Airway epithelial cell (primary cell): ENCODE measurements around a stretch of chr12.

DNA sequence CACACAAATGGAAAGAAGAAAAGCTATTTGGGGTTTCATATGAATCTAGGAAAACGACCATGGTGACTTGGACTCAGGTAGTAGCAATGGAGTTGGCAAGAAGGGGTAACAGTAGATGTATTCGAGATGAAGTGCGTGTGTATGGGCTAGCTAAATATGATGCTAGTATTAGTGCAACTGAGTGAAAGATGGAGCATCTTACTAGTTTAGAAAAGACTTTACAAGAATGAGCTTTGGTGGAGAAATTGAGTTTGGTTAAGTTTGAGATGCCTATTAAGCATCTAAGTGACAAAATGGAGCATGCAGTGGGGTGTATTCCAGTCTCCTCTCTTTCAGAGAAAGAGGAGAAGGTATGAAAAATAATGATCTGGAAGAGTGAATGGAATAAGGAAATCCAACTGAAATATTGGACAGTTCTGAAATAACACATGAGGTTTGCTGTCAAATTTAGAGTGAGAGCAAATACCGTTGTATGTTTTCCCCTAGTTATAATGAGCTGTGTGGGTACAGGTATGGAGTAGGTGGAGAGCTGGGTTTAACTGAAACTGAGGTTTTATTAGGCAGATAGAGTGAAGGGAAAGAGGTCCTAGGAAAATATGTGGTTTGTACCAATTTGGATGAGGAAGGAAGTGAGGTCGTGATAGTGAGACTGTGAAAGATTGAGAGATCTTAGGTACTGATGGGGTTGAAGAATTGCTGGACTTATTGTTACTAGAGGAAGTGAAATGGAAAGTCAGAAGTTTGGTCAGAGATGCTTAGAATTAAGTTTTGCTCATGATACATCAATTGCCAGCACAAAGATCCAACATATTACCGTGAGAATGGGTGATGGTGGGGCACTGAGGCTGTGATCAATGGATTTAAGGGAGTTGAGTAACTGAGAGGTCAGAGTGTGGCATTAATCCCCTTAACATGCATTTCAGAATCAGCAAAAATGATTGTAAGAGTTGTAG is 96.1 kb downstream of the AEBP2 start:
- RAMPAGE, long total RNA = no peak

DNA sequence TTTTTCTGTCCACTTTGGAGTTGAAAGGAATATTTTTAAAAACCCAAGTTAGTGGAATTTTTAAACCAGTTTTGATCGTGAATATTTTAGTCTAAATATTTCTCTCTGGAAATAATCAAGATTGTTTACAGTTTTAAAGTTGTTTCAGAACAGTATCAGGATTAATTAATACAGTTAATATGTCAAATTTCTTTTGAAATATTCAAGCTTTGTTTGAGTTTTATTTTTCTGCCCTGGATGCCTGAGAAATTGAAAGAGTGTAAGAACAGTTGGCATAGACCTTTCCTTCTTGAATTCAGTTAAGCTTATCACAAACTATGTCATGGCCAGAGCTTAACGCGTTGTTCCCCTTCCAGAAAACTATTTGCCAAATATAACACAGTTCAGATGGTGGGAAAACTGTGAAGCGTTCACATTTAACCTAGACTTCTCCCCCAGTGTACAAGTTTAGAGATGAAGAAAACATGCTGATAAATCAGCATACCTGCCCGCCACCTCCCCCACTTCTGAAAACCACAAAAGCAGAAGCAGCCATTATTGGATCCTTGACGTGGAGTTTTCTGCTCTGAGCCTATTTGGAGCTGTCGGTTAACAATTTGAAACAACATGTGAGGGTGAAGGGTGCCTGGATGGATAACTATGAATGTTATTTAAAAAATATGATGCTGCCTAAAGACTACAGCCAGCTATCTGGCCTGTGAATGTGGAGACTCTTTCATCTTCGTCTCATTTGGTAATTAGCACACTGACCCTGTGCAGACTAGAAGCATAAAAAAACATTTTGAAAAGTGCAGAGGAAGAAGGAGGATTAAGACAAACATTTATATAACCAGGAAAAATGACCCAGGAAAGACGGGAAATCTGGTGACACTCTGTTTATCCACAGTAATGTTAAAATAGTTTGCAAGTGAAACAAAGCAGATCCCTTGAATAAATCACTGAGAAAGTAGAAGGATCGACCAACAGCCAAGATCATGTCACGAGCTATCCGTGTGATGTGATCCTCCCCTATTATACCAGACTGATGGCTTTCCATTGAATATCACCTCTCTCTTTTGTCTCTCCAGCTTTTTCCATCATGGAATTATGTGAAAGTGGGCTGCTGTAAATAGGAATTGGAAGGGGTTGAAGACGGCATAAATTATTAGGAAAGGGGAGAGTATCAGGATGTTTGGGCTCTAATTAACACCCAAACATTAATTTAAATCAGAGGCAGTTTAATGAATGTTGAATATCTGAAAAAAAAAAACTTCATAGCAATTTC is 408.2 kb downstream of the AEBP2 start:
- RAMPAGE, long total RNA = no peak

DNA sequence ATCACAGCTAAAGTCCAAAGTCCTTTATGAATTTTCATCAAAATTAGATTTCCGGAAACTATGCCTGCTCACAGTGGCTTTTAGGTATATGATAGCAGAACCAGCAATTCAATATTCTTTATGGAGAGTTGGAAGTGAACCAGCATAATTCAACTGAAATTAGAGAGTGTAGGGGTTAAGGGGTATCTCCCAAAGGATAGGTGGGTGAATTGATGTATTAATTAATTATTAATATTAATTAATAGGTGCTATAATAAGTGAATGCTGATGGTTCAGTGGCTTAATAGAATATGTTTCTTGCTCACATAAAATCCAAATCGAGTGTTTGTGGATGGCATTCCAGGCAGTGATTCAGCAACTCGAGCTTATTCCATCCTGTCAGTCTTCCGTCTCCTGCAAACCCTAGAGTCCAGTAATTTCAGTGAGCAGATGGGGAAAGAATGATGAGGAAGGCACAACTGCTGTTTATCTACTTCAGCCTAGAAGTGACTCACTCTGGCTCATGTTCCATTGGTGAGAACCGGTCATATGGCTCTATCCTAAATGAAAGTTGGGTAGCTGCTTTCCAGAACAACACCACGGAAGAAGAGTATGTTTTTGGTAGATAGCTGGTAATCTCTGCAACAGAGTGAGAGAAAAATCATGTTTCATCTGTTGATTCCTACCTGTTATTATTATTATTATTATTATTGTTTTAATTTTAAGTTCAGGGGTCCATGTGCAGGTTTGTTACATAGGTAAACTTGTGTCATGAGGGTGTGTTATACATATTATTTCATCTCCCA is 421.8 kb upstream of the PDE3A start:
- RAMPAGE, long total RNA = no peak

GRCh38 chr12:20040747-20041312 is 327.5 kb upstream of the PDE3A start:
- RAMPAGE, long total RNA = no peak

- RAMPAGE, long total RNA = no peak
Measured at GRCh38 chr12:20527345-20527889, 159.1 kb downstream of the PDE3A start.

DNA sequence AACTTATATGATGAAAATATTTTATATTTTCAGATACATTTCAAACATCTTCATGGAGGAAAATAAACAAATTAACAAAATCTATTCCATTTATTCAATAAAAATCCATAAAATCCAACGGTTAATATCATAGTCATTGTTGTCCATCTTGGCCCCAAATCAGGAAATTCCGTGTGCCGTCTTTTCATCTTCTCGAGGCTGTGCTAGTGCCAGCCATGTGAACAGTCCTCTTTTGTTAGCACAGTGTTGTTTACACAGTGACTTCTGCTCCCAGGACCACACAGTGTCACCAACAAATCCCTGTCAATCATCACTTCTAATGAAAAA is 1.8 kb upstream of the SLCO1A2 start:
- RAMPAGE, long total RNA = no peak

GRCh38 chr12:21509446-21509896 is 7.9 kb downstream of the GOLT1B start:
- RAMPAGE, long total RNA = no peak

- RAMPAGE, long total RNA = no peak
Measured at GRCh38 chr12:21526791-21527201, 700 bp downstream of the SPX start.

DNA sequence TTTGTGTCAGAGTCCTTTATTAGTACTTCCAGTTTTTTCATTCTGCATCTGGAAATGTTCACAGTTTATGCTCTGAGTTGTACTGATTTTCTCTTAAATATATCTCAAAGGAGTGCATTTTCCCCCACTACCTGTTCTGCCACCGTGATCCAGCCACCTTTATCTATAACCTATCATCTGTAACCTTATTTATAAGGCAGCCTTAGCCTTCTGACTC is 10.7 kb upstream of the GYS2 start:
- RAMPAGE, long total RNA = no peak

- RAMPAGE, long total RNA = no peak
Measured at GRCh38 chr12:21697988-21698298, 40.3 kb upstream of the LDHB start.

DNA sequence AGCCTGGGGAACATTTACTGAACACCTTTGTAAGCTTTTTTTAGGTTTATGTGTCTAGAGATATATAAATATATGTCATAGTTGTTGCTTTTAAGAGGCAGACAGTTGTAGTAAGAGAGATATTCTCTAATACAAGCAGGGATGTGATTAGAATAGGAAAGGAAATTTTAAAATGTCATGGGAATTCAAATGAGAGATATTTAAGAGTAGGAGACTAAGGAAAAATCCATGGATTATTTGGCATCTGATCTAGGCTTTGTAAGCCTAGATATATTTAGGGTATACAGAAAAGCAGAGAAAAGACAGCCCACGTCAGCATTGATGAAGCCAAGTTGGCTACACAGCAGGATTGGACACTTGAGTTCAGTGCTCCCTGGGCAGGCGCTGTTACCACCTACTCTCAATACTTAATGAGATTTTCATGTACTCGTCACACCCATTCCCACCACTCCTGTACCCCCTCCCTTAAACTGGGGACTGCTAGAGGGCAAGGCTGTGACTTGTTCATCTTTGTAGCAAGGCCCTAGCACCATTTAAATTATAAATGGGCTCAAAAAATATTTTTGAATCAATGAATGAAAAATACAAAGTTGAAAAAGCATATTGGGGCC is 1.7 kb upstream of the KCNJ8 start:
- RAMPAGE, long total RNA = no peak

GRCh38 chr12:21814349-21814856 is 39.9 kb upstream of the KCNJ8 start:
- RAMPAGE, long total RNA = no peak

- RAMPAGE, long total RNA = no peak
Measured at GRCh38 chr12:22082312-22082715, 36.3 kb downstream of the CMAS start.

DNA sequence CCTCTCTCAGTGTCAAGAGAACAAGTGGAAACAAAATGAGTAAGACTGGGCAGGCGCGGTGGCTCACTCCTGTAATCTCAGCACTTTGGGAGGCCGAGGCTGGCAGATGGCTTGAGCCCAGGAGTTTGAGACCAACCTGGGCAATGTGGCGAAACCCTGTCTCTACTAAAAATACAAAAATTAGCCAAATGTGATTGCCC is 89.6 kb upstream of the ST8SIA1 start:
- RAMPAGE, long total RNA = no peak

DNA sequence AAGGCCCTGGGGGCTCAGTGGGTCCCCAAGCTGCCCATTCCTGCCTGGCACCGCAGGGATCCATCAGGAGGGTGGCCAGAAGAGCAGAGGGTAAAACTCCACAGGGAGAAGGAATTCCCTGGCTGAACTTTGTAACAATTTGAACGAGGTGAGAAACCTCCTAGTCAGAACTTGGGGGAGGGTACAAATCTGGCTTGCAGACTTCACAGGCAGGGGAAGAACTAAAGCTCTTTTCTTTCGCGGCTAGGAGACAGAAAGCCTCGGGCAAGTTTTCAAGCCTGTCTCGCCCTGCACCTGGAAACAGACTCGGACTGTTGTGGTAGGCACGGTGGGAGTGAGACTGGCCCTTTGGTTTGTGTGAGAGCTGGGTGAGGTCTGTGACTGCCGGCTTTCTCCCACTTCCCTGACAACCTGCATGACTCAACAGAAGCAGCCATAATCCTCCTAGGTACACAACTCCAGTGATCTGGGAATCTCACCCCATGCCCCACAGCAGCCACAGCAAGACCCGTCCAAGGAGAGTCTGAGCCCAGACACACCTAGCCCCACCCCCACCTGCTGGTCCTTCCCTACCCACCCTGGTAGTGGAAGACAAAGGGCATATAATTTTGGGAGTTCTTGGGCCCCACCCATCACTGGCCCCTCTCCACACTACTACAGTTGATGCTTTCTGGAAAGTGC is 102.6 kb upstream of the ST8SIA1 start:
- RAMPAGE, long total RNA = no peak

GRCh38 chr12:22678979-22679430 is 54.0 kb downstream of the ETNK1 start:
- RAMPAGE, long total RNA = no peak

DNA sequence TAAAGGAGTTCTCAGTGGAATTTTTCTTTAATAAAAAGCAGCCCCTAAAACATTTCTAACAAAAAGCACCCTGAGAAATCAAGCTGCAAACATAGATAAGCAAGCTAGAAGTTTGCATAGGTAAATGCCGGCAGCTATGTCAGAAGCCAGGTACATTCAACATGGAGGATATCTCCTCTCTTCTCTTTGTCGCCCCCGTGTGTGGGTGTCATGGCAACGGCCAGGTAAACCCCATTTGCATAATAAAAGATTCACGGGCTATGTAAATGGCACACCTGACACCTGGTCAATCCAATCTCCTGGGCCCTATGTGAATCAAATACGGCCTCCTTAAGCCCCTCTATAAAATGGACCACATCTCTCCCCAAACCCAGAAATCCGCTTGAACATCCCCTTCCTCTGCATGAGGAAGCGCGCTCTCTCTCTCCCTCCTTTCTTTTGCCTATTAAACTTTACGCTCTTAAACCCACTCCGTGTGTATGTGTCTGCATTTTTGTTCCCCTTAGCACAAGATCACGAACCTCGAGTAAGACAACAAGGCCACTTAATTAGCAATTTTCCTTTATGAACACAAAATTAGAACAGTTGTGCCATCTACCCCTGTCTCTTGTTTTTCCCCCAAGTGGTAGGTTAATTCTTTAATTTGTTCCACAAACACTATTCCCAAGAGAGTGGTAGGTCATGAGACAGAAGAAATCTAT is 363.7 kb downstream of the SOX5 start:
- RAMPAGE, long total RNA = no peak

DNA sequence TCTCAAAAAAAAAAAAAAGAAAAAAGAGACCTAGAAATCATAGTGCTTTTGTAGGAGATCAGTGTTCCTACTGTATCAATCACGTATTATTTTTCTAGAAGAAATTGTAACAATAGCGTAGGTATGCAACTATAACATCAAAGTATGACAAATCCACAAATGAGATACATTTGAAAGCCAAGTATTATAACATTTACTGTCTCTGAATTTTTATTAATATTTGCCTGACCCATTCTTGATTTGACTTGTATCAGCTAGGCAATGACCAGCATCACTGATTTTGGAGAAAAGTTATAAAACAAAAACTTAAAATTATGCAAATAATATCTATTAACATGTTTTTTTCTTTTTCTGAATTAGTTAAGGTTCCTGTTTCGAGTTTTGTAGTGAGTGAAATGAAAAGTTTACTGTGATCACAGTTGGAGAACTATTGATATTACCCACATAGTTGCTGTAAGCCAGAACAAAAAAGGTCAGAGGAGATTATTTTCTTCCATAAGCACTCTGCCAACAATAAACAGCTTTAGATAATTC is 162.9 kb downstream of the SOX5 start:
- RAMPAGE, long total RNA = no peak

GRCh38 chr12:24038006-24038769 is 88.7 kb upstream of the SOX5 start:
- RAMPAGE, long total RNA = no peak

DNA sequence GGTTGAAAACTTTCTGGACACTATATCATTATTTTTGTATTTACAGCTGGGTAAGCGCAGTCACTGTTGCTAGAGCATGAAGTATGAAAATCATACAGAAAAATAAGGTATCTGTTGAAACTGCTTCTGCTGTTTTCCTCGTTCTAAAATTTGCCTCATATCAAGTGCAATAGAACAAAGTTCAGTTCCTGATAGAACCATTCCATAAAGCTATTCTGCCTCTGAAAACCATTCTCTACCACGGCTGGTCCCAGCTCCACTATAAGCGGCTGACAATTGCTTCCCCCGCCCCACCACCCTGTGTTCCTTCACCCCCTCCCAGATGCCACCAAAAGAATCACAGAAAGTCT is 413.3 kb downstream of the BCAT1 start:
- RAMPAGE, long total RNA = no peak